Neural cell (in vitro differentiated cells): ENCODE results near the genes MAGEA12, PNMA6F, ZFP92, BGN, CCNQ, PDZD4 and AVPR2.

- RAMPAGE, long total RNA = no peak
Observed at GRCh38 chrX:150269445-150270181, 93.5 kb upstream of the MAMLD1 start.

DNA sequence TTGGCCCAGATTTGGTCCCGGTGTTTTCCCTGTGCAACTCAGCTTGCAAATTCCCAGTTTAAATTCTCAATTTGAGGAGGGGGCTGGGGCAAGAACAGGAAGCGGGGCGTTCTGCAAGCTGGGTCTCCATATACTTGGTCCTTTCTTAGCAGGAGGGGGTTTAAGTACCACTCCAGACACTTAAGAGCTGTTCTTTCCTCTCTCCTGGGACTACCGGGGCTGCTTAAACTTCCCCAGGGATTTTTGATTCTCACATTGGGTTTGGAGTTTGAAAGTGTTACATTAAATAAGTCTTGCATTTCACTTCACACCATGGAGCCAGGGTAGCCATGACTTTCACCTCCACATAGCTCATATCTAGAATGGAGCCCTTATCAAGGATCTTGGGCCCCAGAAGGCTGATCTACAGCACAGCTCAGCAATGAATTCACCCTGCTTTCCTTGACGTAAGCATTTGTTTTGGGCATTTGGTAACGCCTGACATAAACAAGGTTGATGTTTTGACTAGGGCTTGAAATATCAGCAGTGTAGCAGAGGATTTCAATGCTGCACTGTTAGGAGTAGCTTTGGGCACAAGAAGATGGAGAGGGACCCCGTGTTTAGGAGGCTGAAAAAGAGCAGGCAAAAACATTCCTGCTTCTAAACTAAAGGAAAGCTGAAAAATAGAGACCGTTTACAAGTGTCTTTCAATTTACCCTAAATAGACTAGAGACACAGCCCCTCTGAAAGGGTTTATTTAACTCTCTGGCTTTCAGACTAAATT is 64.7 kb upstream of the MAMLD1 start:
- RAMPAGE, long total RNA = no peak

DNA sequence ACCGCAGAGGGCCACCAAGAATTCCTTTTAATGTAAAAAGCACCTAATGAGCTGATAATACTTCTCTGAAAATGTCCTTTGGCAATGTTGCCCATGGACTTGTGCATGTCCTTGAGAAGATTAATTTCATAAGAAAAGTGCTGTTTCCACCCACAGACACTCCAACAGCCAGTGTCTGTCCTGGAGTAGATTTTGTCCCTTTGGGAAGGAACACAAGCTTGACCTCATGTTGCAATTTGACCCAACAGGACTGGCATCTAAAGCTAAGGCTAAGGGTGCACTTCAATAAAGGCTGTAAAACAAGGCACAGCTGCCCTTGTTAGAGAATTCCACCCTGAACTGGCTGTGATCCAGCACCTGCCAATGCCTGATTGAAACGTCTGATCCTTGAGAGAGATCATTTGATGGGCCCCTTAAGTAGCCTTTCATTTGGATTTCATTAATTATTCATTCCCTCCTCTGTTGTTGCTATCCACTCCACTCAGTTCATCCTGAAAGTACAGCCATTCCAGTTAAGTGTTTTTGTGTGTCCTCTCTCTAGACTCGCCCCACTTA is 56.3 kb downstream of the CD99L2 start:
- RAMPAGE, long total RNA = no peak

DNA sequence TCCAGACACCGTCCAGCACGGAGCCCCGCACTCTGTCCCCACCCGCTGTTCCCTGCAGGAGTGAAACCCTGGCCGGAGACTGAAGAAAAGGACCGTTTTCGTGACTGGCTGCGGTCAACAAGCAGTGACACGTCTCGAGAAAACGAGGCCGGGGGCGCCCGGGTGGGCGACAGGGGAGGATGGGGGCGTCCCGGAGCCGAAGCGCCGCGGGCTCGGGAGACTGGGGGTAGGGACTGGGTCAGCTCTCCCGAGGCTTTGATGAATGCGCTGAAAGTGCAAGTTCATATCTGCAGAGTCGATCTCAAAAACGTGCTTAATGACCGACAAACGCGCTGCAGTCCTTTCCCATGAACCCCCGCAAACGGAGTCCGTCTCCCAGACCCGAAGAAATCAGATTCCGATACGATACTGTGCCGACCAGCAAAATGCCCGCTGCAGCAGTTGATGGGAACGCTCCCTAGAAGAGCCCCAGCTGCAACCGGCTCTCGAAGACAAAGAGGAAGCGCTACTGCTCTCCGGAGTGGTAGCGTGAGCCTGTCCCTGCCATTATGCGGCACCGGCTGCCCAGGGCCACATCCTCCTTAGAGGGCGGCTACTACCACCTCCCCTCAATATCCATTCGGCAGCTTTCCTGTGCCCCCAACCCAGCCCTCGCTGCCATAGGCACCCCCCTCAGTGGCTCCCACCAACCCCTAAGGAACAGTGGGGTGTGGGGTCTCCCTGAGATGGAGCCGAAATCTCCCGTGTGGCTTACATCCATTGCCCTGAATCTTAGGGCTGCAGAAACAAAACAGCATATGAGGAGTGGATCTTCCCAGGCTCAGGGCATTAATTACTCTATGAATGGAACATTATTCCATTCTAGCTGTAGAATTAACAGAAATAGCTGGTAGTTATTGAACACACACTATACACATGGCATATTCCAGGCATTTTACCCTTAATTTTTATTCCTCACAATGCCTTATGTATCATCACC is 962 bp upstream of the CD99L2 start:
- RAMPAGE, long total RNA = no peak

DNA sequence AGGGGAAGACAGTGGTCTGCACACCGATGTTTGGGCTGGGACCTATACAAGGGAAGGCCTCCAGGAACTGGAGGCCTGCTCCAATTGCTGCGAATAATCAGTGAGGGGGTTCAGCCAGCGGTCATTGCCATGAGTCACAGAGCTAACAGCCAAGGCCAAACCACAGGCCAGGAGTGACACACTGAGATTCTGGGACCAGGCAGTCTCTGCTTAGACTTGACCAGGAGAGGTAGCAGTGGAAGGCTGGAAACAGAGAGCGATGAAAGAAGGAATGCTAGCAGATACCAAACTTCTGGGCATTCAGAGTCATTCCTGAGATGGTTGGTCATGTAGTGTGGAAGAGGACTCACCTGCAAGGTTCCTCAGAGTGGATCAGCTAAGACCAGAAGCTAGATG is 54.6 kb downstream of the CNGA2 start:
- RAMPAGE, long total RNA = no peak

DNA sequence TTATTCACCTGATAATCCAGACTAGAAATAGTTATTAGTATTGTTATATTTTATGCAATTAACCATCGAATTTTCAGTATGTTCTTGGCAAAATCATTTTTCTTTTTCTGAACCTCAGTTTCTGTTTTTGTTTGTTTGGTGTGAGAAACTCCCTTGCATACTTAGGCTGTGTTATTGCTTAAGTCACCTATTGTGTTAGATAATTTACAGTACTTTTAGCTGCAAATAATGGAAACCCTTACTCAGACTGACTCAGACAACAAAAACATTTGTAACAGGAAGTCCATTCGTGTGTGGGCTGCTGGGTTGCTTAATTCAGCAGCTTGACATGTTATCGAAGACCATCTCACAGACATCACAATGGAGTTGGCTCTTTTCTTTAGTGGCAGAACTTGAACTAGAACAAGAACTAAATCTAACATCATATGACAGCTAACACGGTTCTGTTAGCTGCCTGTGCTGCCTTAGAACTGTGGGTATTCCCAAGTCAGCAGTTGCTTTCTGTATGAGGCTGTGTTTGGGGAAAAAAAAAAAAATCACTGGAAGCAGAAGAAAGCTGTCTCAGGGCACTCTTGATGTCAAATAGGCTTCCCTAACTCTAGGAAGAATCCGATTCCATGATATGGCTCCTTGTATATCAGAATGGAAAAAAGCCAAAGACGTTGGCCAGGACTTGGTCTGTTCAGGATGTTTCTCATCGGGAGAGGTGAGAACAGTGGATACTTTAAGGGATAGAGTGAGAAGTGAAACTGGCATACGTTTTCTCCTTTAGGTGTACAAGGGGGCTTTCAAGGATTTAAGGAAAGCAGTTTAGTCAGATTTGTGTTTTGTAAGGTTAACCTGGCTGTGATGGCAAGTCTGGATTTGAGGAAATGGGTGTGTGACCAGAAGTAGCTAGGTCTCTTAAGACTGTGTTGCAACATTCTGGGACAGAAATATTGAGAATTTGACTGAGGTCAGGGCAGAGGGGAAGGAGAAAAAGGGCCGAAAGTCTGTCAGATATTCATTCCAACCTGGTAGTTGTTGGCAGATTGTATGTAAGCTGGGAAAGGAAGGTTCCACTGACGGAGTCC is 10.1 kb upstream of the GABRE start:
- RAMPAGE, long total RNA = no peak

DNA sequence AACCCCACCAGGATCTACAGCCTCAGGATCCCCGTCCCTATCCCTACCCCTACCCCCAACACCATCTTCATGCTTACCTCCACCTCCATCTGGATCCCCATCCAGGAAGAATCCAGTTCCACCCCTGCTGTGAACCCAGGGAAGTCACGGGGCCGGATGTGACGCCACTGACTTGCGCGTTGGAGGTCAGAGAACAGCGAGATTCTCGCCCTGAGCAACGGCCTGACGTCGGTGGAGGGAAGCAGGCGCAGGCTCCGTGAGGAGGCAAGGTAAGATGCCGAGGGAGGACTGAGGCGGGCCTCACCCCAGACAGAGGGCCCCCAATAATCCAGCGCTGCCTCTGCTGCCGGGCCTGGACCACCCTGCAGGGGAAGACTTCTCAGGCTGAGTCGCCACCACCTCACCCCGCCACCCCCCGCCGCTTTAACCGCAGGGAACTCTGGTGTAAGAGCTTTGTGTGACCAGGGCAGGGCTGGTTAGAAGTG is at the start of gene MAGEA12:
Gene MAGEA12 (plus strand): TSS at position 167 of the 485 bp plus-strand sequence.
- RAMPAGE, long total RNA = no peak

DNA sequence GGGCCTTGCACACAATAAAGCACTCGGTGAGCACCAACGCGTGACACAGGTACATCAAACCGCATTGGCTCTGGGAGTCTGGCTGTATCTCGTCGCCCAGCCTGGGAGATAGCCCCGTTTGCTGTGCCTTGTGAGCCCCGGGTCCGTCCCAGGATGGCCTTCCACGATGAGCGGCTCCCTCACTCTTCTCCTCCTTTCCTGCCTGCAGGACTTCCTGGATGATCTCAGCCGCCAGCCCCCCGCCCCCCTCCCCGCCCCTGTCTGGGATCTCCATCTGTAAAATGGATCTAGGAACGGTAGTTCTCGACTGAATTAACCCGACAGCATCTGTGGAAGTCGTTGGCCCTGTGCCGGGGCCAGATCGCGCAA is 524 bp upstream of the ZNF185 start:
- RAMPAGE, long total RNA = no peak

GRCh38 chrX:153321689-153322098 is at the start of gene PNMA6F:
TSS of gene PNMA6F (minus strand) at chrX:153321767.
- RAMPAGE, long total RNA = no peak

DNA sequence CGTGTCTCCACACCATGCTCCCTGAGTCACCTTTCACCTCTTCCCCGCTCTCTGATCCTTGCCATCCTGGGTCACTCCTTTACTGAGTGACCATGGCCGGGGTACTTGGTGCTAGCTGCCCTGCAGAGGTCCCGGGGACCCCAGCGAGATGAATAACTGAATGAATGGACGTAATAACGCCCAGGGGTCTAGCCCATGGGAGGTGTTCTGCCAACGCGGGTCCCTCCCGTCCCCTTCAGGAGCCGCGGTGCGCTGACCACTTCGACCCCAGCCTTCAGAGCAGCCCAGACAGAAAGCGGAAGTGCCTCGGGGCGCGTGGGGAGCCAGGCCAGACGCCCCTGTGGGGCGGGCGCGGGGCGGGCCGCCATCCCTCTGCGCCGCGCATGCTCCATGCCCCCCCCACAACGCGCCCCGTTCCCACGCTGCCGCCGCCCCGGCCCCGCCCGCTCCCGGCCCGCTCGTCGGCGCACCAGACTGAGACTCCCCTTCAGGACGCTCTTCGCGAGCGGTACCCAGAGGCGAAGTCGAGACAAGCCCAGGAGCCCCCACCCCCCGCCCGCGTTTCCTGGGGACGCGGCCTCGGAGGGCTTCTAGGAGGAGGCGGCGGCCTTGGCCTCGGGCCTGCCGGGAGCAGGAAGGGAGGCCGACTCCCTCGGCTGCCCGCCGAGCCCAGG is at the start of gene ZFP92:
Gene ZFP92 (plus strand): TSS at position 442 of the 674 bp plus-strand sequence.
- RAMPAGE, long total RNA = no peak

- RAMPAGE, long total RNA = no peak
Observed at GRCh38 chrX:153494018-153494459, 741 bp upstream of the BGN start.

- RAMPAGE, long total RNA = no peak
Observed at GRCh38 chrX:153494782-153496033, at the start of gene BGN. TSS of gene BGN (plus strand) at chrX:153494980.

DNA sequence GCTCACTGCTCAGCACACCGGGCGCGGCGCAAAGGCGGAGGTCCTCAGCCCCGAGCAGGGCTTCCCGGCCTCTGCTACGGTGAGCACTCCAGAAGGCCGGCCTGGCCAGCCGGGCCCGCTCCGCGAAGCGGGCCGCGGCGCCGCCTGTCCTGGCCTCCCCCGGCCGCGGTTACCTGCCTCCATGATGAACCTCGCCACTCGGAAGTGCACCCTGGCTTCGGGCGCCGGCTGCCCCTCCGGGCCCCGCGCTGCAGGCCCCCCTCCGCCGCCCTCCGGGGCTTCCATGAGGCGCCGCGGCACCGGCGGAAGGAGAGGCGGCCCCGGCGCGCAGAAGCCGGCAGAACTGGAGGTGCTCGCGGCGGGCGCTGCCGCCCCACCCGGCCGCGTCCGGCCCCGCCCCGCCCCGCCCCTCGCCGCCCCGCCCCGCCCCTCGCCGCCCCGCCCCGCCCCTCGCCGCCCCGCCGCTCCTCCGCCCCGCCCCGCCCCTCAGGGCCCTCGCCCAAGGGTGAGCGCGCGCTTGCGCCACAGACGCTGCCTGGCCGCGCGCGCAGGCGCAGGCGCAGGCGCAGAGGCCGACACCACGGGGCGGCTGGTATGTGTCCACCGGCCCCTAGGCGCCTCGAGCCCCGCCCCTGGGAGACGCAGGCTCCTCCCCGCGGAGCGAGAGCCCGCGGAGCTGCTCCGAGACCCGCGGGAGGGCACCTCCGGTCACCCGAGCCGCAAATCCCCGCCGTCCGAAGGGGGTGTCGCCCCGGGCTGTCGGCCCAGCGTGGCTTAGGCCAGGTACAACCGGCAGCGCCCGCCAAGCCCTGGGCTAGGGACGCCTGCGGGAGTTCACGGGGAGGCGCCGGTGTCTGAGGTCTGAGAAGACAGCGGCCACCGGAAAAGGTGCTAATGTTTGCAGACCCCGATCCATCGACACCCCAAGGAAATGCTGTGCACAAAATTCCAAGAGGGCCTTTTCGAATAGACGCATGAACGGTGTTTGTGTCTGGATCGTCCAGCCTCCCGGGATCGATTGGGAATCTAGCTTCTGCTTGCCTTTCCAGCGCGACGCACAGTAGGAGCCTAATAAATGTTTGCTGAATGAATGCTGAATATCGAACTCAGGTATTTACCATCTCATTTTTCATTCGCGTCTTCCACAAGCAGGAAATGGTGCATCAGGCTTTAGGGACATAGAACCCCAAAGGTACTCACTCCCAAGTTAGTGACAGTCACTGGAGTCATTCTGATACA is at the start of gene CCNQ:
Gene CCNQ (minus strand): TSS at position 351 of the 1,239 bp plus-strand sequence.
- RAMPAGE, long total RNA = start-site peak on the plus strand centred at position 603 of the sequence, 95 bp wide, 92 and 330 reads in 2 replicates

GRCh38 chrX:153684835-153685713 is 2.7 kb upstream of the SLC6A8 start:
- RAMPAGE, long total RNA = no peak

GRCh38 chrX:153690087-153690851 is 2.5 kb downstream of the SLC6A8 start:
- RAMPAGE, long total RNA = no peak

GRCh38 chrX:153697958-153698411 is 10.3 kb downstream of the SLC6A8 start:
- RAMPAGE, long total RNA = no peak

DNA sequence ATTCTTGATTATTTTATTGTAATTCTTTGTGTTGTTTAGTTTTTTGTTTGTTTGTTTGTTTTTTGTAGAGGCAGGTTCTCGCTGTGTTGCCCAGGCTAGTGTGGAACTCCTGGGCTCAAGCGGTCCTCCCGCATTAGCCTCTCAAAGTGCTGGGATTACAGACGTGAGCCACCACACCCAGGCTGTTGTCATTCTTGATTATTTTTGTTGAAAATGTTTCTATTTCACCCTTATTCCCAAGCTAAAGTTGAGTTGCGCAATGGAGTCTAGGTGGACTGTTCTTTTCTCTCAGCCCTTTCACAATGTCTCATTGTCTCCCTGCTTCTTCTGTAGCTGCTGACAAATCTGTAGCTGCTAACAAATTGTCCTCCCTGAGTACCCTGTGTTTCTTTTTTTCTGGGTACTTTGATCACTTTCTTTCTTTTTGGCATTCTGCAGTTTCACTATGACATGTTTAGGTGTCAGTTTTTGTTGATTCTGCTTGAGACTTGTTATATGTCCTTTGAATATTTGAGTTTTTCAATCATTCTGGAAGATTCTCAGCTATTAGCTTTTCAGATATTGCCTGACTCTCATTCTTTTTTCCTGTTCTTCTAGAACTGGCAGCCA is 6.4 kb downstream of the ABCD1 start:
- RAMPAGE, long total RNA = no peak

- RAMPAGE, long total RNA = start-site peak on the minus strand at chrX:153829843-153829899, 26 and 33 reads in 2 replicates; start-site peak on the minus strand at chrX:153830138-153830200, 44 and 49 reads in 2 replicates; start-site peak on the minus strand at chrX:153830313-153830416, 215 and 139 reads in 2 replicates
Observed at GRCh38 chrX:153829777-153830559, at the start of gene PDZD4. TSS of gene PDZD4 (minus strand) at chrX:153830544.

- RAMPAGE, long total RNA = start-site peak on the plus strand at chrX:153879147-153879207, 152 and 106 reads in 2 replicates; start-site peak on the plus strand at chrX:153879284-153879350, 21 and 17 reads in 2 replicates
Observed at GRCh38 chrX:153878879-153879498, 7.0 kb downstream of the L1CAM start.

DNA sequence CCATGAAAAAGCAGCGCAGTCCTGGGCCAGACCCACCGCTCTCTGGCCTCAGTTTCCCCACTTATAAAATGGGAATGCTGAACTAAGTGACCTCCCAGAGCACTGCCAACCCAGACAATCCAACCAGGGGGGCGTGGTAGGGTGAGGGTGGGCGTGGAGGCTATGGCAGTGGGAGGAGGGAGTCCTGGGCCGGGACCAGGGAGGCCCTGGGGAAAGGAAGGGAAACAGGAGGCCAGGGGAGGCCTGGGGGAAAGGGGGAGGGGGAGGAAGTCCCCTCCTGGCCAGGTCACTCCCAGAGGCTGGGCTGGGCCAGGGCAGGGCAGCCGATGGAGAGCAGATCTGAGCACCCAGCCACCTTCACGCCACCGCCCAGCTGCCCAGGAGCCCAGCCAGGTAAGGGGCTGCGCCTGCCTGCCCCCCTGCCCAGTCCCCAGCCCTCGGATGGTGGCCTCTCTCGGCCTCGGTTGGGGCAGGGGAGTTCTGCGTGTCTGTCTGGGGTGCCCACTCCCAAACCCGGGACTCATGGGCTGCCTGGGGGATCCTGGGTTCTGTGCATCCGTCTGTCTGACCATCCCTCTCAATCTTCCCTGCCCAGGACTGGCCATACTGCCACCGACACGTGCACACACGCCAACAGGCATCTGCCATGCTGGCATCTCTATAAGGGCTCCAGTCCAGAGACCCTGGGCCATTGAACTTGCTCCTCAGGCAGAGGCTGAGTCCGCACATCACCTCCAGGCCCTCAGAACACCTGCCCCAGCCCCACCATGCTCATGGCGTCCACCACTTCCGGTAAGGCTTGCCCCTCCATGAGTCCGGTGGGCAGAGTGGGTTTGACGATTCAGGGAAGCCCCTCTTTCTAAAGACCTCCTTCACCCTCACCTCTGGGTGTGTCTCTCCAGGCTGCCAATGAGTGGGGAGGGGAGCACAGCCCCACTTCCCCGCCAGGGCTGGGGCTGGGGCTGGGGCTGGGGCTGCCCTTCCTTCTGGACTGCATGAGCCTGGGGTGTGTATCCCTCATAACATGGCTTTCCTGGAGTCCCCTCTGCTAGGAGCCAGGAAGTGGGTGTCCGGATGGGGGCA is at the start of gene AVPR2:
Gene AVPR2 (plus strand): TSS at position 295 of the 1,083 bp plus-strand sequence.
- RAMPAGE, long total RNA = no peak